Zone of skin (tissue), 1 donor: ENCODE measurements around a stretch of chr5.

GRCh38 chr5:93593243-93594182 is 10.5 kb downstream of the NR2F1 start:
- RRBS, result no CpG with 5 or more reads among the region's 31 CpGs

- RRBS, result 14% methylated on average over 27 of the region's 60 CpGs
These were observed 21.0 kb downstream of the NR2F1 start for GRCh38 chr5:93603694-93604736.

GRCh38 chr5:93677112-93677574 is 64.3 kb downstream of the POU5F2 start:
- RRBS, result no CpG with 5 or more reads among the region's 5 CpGs

- RRBS, result no CpG with 5 or more reads among the region's 1 CpG
These were observed 169.0 kb downstream of the FAM172A start for GRCh38 chr5:93942277-93943092.

GRCh38 chr5:95027367-95027820 is 257.5 kb downstream of the MCTP1 start:
- RRBS, result no CpG with 5 or more reads among the region's 3 CpGs

GRCh38 chr5:95728365-95729211 is 2.5 kb upstream of the RHOBTB3 start:
- RRBS, result no CpG with 5 or more reads among the region's 4 CpGs

DNA sequence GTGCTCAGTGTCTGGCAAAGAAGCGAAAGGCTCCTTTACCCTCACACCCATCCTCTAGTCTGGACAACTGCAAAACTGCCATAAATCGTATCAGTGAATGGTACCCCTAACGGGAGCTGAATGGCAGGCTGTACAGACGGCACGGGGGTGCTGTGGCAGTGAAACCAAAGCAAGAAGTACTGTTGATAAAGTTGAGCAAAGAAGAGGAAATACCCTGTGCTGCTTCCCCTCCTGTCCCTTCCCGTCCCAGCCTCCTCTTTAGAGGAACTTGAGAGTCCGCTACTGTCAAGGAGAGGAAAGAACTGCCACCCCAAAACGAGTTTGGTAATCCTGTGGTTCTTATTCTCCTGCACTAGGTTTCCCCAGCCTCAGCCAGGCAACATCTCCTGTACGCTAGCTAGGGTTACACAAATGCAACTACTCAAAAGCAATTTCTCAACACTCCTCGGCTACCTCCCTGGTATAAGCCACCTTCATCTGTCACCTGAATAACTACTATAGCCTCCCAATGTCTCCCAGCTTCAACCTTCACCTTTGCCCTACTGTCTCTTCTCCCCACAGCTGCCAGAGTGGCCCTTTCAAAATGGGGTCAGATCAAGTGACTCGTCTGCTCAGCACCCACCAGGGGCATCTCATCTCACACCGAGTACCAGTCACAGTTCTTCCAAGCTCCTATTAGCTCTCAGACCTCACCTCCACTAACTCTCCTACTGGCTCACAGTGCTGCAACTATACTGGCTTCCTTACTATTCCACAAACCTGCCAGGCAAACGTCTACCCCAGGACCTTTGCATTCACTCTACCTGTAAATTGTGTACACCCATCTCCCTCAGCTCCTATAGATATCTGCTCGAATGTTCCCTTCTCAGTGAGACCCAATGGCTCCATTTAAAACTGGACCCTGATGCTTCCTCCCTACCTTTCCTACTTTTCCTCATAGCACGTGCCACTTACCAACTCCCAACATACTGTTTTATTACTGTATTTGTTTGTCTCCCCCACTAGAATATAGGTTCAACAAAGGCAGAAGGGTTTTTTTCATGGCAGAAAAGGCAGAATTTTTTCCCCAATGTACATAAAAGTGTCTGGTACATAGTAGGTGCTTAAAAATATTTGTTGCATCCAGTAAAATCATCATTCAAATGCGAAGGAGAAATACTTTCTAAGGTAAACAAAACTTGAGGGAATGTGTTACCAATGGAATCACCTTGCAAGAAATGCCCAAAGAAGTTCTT is 4.0 kb downstream of the GLRX start:
- RRBS, result no CpG with 5 or more reads among the region's 16 CpGs

- RRBS, result no CpG with 5 or more reads among the region's 12 CpGs
These were observed 21.4 kb upstream of the GLRX start for GRCh38 chr5:95843620-95844652.

DNA sequence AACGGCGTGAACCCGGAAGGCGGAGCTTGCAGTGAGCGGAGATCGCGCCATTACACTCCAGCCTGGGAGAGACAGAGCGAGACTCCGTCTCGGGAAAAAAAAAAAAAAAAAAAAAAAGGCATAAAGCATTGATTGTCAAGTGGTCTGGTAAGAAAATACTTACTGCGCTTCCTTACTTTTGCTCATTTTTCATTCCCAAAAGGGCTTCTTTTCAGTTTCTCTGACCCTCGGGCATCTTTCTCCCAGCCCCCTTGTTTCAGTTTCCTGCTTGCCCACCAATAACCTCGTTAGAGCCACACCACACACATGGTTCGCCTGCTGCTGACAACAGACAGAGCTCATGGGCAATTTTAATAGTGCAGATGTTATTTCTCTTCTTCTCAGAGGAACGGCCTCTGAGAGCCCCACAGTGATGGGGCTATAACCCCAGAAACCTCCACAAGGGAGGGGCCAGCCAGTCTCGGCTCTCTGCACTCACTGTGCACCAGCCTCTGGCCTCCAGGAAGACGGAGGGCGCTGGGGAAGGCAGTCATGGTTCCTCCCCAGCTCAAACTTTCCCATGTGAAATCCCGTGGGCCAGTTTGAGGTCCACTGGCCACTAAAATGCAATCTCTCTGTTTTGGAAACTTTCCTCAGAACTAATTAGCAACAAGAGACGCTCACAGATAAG is 55.6 kb upstream of the GLRX start:
- RRBS, result no CpG with 5 or more reads among the region's 20 CpGs

DNA sequence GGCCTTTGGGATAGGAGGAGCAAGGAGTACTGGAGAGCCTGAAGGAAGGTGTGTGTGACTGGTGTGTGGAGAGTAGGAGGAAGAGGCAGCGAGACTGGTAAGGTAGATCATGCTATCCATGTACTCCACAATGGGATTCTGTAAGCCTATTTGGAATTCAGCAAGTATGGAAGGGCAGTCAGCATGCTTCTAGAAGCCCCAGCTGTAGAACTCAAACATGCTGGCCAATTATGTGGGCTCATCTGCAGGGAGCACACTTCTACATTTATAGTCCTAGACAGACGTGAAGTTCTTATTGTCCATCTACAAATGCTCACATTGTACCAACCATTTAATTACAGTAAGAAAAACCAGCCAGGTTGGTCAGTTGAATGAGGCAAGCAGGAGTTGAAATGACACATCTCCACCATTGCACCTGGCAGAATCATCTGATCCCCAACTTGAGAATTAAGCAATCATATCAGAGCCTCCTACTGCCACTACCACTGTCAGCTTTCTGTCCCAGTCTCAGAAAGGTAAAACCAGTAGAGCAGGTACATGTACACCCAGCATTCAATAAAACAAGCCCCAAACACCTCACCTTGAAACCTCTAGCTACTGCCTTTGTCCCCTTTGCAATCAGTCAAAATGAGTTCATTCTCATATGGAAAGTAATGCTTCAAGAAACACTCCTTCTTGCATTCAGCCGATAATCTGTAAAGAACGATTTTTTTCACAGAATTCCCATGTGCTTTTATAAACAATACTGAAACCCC is 60.9 kb upstream of the GLRX start:
- RRBS, result no CpG with 5 or more reads among the region's 4 CpGs

- RRBS, result no CpG with 5 or more reads among the region's 5 CpGs
These were observed 36.0 kb downstream of the ELL2 start for GRCh38 chr5:95925206-95926423.

- RRBS, result no CpG with 5 or more reads among the region's 5 CpGs
These were observed 24.8 kb downstream of the ELL2 start for GRCh38 chr5:95936760-95937401.

DNA sequence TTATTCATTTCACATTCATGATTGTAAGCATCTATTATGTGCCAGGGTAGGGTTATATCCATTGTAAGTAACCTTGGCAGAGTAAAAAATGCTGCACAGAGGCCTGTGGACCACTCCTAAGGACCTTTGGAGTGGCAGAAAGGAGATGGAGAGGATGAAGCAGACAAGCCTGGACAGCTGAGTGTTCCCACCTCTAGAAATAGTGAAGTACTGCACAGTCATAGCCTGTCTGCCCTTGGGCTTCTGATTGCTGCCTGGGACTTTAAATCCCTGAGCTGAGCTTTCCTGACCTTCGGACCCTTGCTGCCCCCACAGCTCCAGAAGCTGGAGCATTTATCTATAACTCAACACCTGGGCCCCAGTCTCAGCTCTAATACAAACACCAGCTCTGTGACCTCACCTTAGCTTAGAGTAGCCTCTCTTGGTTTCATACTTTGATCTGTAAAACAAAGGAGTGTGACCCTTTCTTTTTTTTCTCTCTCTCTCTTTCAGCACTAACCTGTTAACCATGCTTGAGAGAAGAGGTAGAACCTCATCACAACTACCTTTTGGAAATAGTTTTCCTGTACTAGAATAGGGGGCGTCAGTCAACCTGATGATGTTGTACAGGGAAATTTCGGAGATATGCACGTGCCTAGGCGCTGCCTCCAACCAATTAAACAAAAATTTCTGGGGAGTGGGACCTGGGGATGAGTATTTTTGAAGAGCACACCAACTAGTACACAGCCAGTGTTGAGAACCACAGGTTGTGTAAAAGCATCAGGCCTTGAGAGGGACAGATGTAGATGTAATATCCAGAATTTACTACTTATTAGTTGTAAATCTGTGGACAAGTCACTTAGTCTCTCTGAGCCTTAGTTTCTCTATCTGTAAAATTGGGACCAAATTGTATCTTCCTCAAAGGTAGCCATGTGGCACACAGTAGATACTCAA is 25.4 kb upstream of the ELL2 start:
- RRBS, result no CpG with 5 or more reads among the region's 5 CpGs

GRCh38 chr5:96113483-96113920 is 151.9 kb upstream of the ELL2 start:
- RRBS, result no CpG with 5 or more reads among the region's 2 CpGs

DNA sequence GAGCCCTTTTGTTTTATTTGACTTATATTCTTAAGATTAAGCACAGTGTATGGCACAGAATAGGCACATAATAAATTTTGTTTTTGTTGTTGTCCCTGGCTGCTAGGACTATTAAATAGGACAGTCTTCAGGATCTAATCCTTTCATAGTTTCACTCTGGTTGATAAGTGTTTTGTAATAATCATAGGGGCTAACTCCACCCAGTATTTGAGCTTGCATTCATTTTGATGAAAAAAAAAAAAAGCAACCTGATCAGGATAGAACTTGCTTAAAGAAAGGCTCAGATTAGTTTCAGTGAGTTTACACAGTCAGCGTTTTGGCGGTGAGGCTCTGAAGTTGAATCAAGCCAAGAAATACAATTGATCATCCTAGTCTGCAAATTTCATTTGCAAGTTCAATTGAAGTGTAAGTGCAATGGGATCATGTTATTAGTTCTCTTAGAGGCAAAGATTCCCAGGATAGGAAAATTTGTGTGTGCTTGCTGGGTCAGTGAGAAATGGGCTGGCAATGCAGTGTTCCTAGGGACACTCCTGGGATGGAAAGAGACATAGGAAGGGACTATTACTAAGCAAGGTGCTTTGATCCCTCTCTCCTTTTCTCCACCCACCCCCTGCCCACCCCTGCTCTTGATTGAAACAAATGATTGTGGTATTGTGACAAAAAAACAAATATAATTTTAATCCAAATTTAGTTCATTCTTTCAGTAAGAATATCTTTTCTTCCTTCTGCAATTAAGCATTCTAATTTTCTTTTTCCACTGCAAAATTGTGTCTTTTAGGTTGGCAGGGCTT is 159.8 kb upstream of the ELL2 start:
- RRBS, result no CpG with 5 or more reads among the region's 2 CpGs

GRCh38 chr5:96214621-96215295 is 218.3 kb downstream of the PCSK1 start:
- RRBS, result no CpG with 5 or more reads among the region's 2 CpGs

DNA sequence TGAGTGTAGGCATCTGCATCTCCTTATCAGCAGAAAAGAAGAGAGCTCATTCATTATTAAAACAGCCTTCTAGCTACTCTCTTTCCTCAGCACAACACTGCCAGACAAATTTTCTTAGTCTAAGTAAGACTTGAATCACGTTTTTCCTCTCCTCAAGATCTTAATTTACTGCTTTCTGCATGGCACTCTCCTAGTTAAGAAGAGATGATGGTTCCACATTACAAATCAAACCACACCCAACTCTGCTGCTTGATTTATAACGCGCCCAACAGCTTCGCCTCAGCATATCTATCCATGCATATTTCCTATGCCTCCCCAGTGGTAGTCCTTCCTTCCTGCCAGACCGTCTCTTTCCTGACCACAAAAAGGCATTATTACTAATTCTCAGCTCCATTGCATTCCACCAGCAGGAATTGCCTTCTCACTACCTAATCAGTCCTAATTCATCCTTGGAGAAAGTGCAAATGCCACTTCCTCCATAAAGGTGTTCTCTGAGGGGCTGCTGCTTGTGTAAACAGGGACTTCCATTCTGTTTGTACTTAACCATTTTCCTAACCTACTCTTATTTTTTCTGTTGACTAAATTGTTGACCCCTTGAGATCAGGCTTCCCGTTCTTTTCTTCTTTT is 95.0 kb upstream of the CAST start:
- RRBS, result no CpG with 5 or more reads among the region's 6 CpGs

- RRBS, result no CpG with 5 or more reads among the region's 3 CpGs
These were observed 47.1 kb downstream of the CAST start for GRCh38 chr5:96709071-96709800.

GRCh38 chr5:96741230-96741716 is 66.5 kb downstream of the ERAP1 start:
- RRBS, result no CpG with 5 or more reads among the region's 3 CpGs